Metastatic Pancreatic Carcinoma in the Ovary (tissue), 1 donor: ENCODE measurements around a stretch of chr11.

DNA sequence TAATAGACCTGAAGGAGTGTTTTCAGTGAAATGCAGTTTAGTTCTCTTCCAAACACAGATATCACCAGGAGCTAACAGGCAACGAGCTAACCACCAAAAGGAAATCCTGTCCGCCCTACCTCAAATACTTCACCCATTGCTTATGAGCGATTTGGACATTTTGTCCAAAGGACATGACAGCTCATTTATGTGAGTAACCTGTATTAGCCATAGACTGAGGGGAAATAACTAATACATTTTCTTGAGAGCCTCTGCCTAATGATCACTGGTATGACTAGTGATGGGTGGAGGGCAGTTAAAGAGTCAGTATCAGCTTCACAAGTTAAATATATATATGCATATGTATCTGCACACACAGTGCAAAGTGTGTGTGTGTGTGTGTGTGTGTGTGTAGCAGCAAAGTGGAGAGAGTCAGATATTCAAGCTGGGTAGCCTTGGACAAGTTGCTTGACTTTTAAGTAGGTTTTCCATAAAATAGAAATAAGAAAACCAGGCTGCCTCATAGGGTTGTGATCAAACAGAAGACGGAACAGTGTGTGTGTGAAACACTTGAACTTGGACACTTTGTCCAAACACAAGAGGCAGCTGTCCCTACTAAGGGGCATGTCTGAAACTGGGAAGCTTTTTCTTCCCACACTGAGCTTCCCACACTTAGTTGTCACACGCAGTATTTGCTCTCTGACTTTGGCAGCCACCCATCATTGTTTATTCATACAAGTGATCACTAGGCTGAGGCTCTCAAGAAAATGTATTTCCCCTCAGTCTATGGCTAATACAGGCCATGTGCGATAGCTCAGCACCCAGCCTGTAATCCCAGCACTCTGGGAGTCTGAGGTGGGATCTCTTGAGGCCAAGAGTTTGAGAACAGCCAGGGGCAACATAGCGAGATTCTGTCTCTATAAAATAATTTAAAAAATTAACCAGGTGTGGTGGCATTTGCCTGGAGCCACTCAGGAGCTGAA lies 1.0 kb upstream of the C11orf91 start:
- PRO-cap = no peak

DNA sequence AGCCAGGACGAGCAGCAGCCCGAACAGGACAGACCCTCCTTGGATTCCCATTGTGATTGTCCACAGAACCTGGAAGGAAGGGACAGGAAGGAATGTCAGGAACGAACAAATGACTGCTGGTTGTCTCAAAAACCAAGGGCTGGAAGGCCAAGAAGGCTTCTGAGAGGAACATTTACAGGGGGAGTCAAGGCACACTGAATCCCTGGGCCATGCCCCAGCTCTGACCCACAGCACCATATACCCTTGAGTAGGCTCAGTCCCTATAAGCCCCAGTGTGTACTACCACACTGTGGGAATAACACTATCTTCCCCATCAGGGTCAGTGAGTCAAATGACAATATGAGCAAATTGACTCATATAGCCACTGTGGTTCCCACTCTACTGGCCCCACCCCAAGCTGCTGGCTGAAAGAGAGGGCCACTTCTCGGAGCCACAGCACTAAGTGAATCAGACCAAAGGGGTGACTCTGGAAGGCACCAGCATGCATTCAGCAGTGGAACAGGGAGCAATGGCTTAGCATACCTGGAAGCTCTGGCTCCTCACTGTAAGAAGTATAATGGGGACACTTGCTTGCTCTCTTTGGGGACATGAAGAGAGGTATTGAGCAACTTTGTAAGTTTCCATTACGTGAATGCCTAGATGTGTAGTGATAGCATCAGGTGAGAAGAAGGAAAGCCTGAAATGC lies 13.7 kb downstream of the CD59 start:
- PRO-cap = no peak

GRCh38 chr11:33756944-33757276 lies 17.4 kb downstream of the FBXO3 start:
- PRO-cap = no peak

DNA sequence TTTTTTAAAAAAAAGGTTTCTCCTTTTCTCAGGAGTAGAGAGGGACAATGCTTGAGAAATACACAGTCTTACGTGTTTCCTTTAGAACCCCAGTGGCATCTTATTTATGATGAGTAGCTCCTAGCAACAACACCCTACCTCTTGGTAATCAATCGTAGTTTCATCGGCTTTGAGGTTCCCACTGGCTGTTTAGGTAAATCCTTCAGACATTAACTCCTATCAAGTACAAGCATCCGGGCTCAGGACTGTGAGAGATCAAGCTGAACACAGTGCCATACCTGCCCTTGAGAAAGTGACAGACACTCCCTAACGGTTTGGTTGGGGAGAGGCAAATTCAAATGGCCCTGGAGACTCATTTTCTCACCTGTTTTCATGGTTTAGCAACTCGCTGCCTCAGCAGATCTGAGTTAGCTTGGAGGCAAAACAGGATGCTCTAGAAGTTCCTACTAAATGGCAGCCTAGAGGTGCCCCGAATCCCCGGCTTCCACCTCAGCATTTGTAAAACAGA lies 3.5 kb upstream of the FBXO3 start:
- PRO-cap = no peak

GRCh38 chr11:34142100-34142600 lies 36.7 kb downstream of the NAT10 start:
- PRO-cap = no peak

GRCh38 chr11:34266555-34267404 lies 91.0 kb downstream of the ABTB2 start:
- PRO-cap = no peak

GRCh38 chr11:34300609-34301545 lies 56.9 kb downstream of the ABTB2 start:
- PRO-cap = no peak

DNA sequence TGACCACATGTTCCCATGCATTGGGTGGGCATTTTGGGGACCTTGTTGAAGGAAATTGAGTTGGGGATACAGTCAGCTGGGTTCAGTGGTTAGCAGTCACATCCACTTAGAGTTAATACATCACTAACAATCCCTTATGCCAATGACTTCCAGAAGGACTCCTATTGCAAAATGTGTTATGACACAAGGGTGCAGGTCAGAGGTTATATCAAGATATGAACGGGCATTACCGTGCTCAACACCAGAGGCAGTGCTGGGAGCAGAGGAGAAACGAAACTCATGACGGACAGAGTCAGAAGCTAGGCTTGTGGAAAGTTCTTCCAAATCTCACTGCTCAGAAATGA lies 48.6 kb downstream of the ABTB2 start:
- PRO-cap = no peak

GRCh38 chr11:34403247-34403960 lies 35.3 kb upstream of the CAT start:
- PRO-cap = no peak

DNA sequence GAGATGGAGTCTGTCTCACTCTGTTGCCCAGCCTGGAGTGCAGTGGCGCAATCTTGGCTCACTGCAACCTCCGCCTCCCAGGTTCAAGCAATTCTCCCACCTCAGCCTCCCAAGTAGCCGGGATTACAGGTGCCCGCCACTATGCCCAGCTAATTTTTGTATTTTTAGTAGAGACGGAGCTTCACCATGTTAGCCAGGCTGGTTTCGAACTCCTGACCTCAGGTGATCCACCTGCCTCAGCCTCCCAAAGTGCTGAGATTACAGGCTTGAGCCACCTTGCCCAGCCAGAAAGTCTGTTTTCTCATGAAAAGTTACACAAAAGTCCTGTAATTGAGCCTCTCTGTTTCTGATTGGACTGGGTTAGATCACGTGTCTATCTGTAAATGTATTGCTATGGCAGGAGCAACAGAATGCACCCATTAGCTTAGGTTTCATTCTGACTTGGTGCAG lies 22.3 kb upstream of the CAT start:
- PRO-cap = no peak

- PRO-cap = no peak
Measured at GRCh38 chr11:34427105-34427912, 11.4 kb upstream of the CAT start.

DNA sequence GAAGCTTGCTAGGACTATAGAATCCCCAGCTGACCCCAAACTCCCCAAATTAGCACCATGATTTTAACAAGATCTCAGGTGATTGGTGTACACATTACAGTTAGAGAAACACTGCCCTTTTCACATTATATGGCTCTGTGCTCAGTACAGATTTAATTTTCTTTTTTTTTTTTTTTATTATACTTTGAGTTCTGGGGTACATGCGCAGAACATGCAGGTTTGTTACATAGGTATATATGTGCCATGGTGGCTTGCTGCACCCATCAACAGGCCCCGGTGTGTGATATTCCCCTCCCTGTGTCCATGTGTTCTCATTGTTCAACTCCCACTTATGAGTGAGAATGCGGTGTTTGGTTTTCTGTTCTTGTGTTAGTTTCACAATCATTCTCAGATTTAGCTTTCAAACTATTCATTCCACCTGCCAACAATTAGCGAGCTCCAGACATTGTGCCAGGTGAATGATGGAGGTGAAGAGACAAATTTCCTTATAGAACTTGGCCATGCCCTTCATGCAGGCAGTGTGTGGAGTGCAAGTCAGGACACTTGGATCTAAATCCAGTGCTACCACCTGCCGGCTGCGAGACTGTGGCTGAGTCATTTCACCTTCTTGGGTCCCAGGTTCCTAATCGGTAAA lies 18.9 kb upstream of the EHF start:
- PRO-cap = no peak

DNA sequence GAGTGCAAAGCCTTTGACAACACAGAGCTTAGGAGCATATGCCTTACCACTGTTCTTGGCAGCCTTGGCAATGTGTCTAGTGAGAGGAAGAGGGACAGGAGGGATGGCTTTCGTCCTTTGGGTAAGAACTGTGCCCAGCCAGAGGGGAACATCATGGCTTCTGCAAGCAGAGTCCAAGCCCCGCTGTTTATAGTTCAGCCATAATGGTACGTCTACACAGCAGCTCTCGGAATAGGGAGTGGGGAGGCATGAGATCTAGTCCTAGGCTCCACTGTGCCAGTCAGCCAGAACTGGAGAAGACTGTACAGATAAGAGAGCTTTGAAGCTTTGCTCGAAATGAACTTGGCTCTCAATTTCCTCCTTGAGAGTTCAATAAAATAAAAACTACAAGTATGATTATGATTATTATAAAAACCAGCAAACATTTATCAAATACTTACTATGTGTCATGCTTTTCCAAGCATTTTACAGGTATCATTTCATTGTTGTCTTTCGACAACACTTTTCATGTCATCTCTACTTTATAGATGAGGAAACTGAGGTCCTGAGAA lies 14.9 kb downstream of the EHF start:
- PRO-cap = no peak

DNA sequence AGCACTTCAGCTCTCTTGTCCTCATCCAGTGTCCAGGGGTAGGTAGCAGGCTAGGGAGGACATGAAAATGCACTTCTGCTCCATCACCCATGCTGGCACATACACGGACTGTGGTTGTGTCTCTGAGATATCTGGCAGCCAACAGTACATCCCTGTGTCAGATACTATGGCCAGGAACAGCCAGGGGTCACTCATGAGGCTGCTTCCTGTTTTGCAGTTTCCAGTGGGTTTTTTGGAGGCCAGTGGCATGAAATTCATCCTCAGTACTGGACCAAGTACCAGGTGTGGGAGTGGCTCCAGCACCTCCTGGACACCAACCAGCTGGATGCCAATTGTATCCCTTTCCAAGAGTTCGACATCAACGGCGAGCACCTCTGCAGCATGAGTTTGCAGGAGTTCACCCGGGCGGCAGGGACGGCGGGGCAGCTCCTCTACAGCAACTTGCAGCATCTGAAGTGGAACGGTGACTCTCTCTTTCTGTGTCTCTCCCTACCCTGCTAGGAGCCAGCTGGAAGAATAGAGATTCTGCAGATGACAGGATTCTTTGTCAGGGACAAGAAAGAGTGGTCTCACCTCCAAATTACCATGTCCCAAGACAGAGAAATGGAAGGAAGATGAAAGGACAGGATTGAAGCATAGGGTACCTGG lies 25.5 kb downstream of the EHF start:
- PRO-cap = no peak

DNA sequence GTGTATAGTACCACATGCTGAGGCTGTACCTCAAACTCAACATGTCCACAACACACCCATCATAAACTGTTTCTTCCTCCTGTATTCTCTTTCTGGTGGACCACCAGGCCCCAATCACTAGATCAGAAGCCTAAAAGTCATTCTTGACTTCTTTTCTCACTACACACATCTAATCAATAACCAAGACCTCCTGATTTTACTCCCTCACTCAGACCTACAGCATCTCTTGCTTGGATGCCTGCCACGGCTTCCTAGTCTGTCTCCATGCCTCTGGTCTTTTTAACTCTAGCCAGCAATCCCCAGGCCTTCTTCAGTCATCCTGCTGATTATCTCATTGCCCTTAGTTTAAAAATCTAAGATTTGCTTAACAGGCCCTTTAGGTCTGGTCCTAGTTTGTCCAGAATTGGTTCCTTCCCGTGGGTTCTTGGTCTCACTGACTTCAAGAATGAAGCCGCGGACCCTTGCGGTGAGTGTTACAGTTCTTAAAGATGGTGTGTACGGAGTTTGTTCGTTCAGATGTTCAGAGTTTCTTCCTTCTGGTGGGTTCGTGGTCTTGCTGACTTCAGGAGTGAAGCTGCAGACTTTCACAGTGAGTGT lies 3.2 kb downstream of the APIP start:
- PRO-cap = no peak

- PRO-cap = no peak
Measured at GRCh38 chr11:34916973-34917488, 613 bp downstream of the PDHX start.

GRCh38 chr11:35035772-35036588 lies 103.0 kb upstream of the CD44 start:
- PRO-cap = no peak

- PRO-cap = no peak
Measured at GRCh38 chr11:35066954-35067536, 71.9 kb upstream of the CD44 start.

DNA sequence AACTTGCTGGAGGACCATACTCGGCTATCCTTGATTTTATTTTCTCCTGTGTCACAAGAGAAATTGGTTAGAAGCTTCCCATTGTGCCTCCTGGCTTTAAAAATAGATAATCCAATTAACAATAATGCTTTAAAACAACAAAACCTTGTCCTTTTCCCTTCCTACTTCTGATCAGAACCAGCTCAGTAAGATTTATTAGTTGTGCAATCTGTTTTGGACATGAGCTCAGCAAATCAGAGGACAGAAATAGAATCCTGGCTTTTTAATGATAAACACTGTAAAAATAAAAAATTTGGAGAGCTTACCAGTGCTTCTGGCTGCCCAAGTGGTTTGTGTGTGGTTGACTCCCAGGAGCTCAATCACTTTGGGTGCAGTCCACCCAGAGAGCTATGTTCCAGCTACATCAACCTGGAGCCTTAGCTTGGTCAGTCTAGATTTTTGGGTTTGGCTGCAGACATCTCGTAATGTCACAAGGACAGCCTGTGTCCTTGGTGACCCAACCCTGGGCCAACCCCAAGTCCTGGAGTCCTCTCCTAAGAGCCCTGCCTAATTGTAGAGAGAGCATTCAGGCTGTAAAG lies 28.4 kb downstream of the CD44 start:
- PRO-cap = no peak

- PRO-cap = no peak
Measured at GRCh38 chr11:35170330-35171068, 31.5 kb downstream of the CD44 start.